Aortic smooth muscle cell (primary cell): ENCODE measurements around a stretch of chr12.

DNA sequence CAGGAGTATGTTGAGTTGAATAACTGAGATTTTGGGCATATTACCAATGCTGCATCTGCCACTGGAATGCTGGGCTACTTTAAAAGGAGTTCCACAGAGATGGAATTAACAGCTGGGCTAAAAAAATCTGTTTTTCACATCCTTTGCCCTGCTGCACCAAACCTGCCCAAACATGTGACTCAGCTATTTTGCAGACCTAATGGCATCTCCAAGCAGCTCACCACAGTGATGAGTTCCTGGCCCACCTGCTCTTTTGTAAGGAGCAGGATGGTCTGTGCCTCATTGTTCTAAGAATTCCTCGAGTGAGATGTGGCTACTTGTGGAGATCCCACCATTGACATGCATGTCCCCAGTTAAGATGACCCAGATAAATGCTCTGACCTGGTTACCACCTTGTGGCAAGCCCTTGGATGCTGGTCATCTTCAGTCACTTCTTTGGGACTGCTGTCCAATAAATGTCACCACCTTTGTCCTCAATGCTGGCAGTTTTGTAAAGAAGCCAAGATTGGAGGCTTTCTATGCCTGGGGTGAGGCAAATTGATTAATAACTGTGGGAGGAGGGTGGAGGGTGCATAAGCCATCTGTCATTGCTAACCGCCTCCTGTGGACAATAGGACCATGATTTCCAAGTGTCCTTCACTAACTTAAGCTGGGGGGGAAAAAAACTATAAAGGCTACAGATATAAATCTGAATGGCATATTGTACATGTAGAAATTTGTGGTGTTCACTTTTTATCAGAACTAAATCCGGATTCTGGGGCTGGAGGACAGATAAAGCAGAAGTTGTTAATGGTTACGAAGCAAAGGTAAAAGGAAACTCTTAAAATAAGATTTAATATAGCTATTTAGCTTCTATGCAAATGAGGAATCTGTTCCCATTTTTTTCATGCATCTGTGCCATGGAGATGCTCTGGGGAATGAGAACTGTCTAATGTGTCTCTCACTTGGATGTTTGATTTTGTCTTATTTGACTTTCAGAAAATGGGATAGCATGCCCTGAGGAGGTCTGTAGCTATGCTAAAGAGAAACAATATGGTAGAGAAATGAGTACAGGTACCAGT is 24.4 kb downstream of the ANKRD13A start:
- RRBS, result no CpG with 5 or more reads among the region's 4 CpGs

DNA sequence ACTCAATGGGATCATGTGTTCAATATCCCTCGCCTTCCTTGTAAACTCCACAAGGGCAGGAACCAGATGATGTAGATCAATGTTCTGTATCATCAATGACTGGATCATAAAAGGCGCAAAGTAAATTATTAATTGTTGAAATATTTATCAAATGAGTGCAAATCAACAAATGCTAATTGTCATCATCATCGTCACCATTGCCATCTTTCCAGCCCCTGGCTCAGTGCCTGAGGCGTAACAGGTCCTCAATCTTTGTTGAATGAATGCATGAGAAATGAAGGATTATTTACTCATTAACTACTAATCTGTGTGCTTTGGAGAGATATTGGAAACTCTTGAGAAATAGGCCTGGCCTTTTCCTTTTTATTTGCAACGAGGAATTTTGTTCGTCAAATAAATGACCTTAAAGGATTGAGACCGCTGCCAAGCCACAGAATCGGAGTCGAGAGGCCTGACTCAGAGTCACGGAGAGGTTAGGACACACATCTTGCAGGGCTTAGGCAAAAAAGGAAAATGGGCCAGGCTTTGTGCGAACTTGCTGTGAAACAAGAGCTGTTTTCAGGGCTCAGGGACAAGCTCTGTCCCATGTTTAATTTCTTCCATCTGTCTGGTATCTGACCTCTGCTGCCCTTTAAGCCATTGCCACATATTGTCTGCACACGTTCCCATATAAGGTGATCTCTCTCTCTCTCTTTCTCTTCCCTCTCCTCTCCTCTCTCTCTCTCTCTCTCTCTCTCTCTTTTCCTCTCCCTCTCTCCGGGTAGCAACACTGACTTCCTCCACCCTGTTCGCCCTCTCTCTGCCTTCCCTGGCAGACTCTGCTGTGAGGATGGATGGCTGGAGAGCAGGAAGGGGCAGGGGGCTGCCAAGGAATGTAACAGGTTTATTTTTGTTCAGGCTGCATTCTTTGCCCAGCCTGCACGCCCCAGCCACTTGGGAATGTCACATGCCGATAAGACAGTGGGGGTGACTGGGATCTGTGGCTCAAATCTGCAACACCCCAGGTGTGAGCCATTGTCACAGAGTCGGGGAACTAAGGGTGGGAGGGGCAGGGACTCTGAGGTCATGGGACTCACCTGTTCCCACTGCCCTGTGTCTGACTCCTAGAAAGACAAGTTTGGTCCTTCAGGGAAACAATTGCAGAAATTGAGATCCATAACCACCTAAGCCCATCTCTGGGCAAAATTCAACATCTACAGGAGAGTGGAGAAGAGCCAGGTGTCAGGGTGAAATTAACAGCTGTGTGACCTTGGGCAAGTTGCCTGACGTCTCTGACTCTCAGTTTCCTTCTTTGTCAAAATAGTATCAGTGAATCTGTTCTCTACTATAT is 14.9 kb upstream of the IFT81 start:
- RRBS, result no CpG with 5 or more reads among the region's 18 CpGs

GRCh38 chr12:110249799-110250325 is 31.2 kb upstream of the ATP2A2 start:
- RRBS, result no CpG with 5 or more reads among the region's 6 CpGs

- RRBS, result no CpG with 5 or more reads among the region's 9 CpGs
Measured at GRCh38 chr12:110266812-110267618, 14.0 kb upstream of the ATP2A2 start.

DNA sequence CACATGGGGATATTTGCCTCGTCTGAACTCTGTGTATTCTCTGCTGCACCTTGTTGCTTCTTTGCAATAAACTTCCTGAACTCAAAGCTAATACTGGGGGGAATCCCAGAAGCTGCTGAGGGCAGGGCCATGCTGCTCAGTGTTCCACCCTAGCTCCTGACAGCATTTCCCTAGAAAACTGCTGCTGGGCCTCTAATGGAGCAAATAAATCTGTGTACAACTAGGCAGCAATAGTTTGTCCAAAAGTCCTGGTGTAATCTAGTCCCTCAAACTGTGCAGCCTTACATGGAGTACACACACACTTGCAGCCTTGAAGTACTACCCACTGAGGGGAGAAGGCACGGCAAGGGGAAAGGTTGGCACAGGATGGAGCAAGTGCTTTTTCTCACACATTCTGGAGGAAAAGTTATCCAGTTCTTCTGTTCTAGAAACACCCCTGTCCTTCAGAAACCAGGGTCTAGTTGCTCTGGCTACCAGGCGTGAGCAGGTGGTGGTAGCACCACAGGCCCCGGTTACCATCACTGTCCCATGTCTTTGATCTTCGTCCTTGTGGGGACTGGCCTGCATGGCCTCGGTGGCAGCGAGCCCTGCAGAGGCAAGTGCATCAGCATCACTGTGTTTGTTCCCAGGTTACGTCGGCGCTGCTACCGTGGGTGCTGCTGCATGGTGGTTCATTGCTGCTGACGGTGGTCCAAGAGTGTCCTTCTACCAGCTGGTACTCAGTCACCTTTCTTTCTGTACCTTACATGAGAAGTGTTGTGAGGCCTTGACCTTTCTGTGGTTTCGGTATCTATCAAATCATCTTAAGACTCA is 59.0 kb downstream of the ANAPC7 start:
- RRBS, result no CpG with 5 or more reads among the region's 13 CpGs

DNA sequence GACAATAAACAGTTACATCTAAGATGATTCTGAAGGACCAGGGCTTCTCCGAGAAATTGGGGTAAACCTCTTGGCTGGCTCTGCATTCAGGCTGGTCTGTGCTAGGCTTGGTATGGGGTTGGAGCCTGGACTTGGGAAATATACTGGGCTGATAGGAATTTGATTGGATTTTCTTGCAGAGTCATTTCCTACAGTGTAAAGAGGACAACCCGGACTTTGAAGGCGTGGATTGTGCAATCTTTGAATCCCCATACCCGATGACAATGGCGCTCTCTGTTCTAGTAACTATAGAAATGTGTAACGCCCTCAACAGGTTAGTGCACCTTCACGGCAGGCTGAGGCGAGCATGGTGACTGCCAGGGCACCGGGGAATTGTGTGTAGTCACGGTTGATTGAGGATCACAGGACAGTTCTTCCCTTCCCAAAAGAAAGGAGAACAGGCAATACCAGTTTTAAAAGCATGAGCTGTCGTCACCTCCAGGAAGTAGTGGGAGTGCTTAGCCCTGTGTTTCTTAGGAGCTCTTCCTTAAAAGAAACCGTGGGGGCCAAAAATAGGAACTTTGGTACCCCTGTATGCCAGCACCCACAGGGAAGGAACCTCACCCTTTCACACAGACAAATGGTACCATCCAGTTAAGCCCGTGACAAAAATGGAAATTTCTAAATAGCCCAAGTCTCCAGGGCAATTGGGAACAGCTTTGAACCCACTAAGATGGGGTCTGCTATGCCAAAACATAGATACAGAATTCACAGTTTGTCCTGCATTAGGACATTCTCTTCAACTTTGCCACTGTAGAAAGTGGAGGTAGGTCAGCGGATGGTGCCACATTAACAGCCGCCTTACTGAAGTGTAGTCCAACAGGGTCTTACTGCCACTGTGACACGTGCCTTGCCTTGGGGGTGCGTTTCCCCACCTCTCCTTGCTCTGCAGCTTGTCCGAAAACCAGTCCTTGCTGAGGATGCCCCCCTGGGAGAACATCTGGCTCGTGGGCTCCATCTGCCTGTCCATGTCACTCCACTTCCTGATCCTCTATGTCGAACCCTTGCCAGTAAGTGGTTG is 58.1 kb downstream of the ANAPC7 start:
- RRBS, result no CpG with 5 or more reads among the region's 20 CpGs

GRCh38 chr12:110347791-110348748 is 55.4 kb downstream of the ANAPC7 start:
- RRBS, result no CpG with 5 or more reads among the region's 16 CpGs

- RRBS, result no CpG with 5 or more reads among the region's 13 CpGs
Measured at GRCh38 chr12:110350200-110351115, 53.0 kb downstream of the ANAPC7 start.

- RRBS, result no CpG with 5 or more reads among the region's 24 CpGs
Measured at GRCh38 chr12:110370122-110371053, 33.1 kb downstream of the ANAPC7 start.

DNA sequence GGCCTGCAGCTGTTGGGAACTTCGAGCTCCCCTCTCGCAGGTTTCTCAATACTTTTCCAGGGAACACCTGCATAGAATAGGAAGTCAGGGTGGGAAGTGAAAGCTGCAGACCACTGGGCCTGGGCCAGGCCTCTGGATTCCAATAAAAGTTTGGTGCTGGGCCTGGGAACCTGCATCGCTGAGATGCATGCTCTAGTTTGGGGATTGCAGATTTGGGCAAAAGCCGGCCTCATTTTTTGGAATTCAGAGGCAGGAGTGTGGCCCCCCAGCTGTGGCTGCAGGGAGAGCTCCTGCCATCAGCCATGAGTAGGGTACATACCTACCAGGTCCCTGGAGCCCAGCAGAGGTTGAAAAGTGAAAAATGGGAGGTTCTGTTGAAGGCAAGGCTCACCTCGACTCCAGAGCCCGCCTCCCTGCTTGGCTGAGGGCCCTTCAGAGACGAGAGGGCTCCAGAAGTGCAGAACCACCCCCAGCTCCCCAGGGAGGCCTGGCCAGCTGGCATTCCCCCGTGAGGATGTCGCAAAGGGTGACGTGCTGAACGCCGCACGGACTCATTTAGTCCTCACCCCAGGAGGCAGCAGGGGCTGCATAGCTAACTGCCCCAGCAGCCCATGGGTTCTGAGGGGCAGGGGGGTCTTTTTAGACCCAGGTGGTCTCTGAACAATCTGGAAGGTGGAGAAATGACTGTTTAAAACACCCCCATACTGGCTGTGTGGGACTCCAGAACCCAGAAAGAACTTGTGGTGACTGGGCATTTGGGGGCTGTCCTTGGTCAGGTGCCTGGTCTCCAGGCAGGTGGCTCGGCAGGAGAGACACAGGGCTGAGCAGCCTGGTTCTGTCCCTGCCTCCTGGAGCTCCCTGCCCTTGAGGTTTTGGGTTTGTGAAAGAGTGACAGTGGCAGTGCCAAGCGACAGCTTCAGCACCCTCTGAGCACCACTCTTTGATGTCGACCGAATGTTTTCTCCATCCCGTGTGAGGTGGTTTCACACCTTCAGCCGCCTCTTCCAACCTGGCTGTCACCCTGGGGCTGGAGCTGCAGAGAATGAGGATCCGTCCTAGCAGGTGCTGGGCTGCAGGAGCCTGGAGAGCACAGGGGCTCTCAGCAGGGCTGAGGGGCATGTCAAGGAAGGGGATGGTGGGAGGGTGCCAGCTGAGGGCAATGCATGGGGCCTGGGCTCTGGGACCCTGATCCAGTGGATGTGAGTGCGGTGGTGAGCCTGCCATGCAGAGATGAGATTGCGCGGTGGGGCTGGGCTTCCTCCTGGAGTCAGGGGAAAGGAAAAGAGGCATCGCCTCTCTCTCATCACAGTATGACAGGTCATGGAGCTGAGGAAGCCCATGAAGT is 31.9 kb downstream of the ANAPC7 start:
- RRBS, result no CpG with 5 or more reads among the region's 24 CpGs

GRCh38 chr12:110536603-110537191 is 34.6 kb downstream of the RAD9B start:
- RRBS, result no CpG with 5 or more reads among the region's 6 CpGs

DNA sequence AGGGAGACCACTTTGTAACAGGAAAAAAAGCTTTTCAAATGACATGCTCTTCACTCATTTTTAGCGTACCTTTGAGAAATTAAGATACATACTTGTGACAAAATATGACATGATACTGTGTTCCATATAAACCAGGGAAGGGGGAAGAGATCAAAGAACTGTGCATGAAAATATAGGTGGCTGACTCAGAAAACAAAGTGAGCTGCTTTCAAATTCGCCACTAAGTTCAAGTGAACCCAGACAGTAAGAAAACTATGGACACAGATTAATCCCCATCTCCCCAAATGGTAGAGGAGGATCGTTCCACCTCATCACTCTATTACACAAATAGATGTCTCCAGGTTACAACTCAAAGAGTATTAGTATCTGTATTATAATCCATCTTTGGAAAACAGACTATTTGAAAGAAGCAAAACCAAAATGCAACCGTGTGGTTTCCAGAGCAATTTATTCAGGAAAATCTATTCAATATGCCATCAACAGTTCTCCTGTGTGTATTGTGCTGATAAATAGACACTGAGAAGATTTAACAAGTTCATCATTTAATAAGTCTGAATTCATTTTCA is 23.2 kb downstream of the PPP1CC start:
- RRBS, result no CpG with 5 or more reads among the region's 4 CpGs

- RRBS, result no CpG with 5 or more reads among the region's 4 CpGs
Measured at GRCh38 chr12:110738506-110738911, 4.2 kb downstream of the PPP1CC start.

DNA sequence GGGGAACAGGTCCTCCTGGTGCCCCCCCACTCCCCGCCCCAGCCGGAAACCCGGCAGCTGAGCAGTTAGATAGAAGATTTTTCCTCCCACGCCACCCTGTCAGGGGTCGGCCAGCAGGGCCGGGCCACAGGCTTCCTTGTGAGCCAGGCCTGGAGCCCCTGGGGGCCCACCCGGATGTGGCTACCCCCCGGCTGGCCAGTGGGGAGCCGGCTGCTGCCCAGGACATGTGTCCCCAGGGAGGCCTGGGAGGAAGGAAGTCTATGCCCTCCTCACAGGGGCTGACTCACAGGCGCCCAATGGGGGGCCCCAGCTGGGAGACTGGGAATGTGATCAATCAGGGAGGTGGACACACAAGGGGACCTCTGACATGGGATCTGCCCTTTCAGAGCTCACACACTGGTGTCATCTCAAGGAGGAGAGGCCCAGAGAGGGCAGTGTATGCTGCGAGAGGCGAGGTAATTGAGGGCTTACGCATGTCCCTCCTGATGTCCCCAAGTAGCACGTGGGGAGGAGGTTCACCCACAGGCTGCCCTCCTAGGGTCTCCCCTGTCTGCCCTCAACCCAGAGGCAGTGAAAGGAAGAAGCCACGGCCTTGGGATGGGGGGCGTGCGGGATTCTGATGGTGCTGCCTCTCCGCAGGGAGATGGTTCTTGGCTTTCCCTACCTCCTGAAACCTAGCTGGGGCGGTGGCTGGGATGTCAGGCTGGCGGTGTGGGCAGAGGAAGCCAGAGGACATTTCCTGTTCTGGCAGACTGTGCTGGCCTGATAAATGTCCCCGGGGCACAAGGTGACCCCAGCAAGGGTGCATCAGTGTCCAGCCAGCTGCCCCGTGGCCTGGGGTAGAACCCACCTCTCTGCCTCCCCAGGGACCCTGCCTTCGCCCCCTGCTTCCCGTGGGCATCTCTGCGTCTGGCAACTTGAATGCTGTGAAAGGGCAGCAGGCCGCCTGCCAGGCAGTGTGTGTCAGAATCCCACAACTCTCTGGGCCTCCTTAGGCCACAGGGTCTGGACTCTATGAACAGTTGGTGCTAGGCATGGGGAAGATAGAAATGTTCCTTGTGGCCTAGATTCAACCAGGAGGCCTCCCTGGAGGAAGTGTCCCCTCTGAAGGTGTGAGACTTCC is 4.5 kb downstream of the SH2B3 start:
- RRBS, result 7% methylated on average over 5 of the region's 26 CpGs

DNA sequence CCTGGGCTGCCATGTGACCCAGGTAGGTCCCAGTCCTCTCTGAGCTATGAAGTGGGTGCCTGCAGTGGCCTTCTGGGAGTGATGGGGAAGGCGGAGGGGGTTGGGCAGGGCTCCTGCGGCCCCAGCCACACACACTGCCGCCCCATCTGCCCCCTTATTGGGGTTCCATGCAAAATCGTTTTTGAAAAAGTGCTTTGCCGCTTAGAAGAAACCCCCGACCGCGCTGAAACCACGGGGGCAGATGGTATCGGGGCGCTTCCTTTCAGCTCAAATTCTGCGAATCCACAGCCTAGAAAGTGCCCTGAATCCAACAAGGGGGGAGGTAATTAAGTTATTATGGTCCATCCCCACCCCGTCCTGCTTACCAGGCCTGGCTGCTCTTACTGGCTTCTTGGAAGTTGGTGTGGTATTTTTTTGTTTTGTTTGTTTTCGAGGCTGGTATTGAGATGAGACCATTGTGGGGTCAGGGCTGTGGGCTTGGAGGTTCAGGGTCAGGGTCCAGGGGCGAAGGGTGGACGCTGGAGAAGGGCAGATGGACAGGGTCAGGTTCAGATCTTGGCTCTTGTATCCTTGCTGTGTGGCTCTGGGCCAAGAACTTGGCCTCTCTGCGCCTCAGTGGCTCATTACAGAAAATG is 24.5 kb downstream of the SH2B3 start:
- RRBS, result no CpG with 5 or more reads among the region's 17 CpGs

DNA sequence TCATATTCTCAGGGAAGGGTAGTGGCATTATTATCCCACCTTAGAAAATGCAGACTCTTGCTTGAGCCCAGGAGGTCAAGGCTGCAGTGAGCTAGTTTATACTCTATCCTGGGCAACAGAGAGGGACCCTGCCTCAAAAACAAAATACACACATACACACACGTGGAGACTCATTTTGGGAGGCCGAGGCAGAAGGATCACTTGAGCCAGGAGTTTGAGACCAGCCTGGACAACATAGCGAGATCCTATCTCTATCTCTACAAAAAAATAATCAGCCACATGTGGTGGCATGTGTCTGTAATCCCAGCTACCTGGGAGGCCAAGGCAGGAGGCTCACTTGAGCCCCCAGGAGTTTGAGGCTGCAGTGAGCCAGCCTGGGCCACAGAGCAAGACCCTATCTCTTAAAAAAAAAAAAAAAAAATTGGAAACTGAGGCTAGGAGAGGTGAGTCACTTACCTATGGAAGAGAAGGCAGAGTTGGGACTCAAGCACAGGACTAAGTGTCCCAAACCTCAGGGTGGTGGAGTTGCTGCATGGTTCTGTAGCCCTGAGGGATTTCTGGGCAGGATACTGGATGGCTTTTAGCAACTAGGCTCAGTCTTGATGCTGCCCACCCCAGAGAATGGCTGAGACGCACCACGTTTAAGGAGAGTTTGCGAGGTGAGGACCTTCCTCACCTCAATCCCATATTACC is 35.4 kb downstream of the SH2B3 start:
- RRBS, result no CpG with 5 or more reads among the region's 6 CpGs

DNA sequence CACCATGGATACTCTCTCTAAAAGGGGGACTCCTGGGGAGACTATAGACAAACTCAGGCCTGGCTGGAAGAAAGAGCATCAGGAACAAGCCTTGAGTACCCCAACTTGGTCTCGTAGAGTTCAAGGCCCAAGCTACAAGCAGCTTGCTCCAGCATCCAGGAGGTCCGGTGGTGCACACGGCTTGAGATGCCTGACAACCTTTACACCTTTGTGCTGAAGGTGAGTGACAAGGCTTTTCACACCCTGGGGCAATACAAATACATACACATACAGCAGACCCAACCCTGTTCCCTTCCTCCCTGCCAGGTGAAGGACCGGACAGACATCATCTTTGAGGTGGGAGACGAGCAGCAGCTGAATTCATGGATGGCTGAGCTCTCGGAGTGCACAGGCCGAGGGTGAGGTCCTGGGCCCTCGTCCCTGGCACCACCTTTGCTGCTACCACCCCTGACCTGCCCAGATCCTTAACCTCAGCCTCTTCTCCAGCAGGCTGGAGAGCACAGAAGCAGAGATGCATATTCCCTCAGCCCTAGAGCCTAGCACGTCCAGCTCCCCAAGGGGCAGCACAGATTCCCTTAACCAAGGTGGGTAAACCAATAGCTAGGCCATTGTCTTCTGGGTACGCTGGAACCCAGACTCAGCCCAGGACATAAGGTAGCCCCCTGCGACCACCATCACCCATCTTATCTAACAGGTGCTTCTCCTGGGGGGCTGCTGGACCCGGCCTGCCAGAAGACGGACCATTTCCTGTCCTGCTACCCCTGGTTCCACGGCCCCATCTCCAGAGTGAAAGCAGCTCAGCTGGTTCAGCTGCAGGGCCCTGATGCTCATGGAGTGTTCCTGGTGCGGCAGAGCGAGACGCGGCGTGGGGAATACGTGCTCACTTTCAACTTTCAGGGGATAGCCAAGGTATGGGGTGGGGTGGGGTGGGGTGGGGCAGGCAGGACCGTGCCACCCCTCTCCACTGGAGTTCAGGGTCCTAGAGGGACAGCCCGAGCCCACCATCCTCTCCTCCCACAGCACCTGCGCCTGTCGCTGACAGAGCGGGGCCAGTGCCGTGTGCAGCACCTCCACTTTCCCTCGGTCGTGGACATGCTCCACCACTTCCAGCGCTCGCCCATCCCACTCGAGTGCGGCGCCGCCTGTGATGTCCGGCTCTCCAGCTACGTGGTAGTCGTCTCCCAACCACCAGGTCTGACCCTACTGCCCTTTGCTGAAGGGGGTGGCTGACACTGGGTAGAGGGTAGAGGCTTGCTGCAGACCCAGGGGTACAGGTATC is 41.4 kb downstream of the SH2B3 start:
- RRBS, result no CpG with 5 or more reads among the region's 37 CpGs

- RRBS, result 95% methylated on average over 3 of the region's 7 CpGs
Measured at GRCh38 chr12:111450483-111451514, 45.1 kb downstream of the SH2B3 start.

- RRBS, result no CpG with 5 or more reads among the region's 1 CpG
Measured at GRCh38 chr12:111509088-111509748, 89.9 kb downstream of the ATXN2 start.

DNA sequence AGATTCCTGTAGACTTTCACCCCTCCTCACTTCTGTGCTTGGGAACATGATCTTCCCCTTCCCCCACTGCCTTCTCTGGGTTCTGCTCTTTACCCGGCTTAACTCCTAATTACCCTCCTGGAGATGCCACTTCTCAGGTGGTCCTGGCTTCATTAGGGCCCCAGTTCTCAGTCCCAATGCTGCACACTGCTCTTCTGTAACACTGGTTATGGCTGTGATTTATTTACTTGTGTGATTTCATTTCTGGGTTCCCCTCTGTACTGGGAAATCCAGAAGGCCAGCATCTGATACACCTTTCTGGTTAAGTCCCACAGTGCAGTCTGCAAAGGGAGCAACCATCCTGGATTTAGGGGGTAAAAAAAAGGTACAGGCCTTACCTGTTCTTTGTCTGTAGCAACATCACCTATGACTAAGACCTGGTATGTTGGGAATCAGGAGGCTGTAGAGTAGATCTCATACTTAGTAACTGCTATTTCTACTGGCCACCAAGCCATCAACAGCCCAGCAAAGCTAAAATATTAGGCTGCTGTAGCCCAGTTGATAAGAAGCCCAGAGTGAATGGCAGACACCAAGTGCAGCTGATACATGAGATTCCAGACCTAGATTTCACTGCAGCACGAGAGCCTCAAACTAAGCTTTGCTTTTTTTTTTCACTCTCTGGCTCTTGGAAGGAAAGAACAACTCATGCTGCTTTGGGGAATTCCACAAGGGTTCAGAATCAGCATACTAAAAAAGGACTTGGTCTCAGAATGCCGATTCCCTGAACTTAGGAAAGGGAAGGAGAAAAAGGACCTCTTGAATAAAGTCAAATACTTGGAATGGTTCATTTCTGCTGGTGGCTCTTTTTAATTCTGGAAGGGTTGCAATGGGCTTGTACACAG is 20.8 kb downstream of the BRAP start:
- RRBS, result no CpG with 5 or more reads among the region's 3 CpGs